H7 (cell line): ENCODE measurements around a stretch of chrX.

DNA sequence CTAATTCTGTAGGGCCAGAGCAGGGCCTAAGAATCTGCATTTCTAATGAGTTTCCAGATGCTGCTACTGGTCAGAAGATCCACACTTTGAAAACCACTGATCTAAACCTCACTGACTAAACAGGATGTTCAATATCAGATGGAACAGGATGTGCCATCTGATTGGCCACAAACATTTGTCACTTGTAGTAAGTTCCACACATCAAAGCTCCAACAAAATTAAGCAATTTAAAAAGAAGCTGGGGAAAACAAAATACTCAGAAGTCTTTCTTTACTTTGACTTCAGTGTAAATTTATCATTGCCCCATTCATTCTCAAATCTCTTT, 14.3 kb downstream of the CASK start:
- RAMPAGE, long total RNA, result no peak

- RAMPAGE, long total RNA, result no peak
These were observed 1.4 kb downstream of the CASK start for GRCh38 chrX:41921964-41922442.

DNA sequence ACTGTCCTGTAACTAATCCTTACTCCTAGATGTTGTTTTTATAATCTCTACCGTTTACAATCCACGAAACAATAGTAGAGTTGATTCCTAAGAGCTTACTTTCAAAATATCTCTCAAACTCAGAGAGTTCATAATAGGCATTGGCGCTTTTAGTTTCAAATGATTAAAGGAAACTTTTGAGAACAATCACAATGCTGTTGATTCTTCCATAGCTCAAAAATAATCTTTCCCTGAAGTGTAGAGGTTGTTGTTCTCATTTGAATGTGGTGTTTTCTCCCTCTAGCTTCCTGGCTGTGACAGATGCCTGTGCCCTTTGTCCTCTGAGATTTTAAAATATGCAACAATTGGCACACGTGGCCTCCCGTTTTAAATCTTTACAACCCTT, 22.7 kb upstream of the CASK start:
- RAMPAGE, long total RNA, result no peak

DNA sequence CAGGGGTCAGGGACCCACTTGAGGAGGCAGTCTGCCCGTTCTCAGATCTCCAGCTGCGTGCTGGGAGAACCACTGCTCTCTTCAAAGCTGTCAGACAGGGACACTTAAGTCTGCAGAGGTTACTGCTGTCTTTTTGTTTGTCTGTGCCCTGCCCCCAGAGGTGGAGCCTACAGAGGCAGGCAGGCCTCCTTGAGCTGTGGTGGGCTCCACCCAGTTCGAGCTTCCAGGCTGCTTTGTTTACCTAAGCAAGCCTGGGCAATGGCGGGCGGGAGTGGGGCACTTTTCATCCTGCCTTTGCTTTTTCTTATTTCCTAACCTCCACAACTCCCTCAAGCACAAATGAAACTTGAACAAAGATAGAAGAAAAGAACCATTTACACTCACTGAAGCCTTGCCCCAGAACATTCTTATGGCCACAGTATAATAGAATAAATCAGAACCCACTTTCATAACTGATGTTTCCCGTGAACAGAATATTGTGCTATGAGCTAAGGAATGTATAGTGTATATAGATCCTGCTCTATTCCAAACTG, 344.5 kb upstream of the MAOA start:
- RAMPAGE, long total RNA, result no peak

DNA sequence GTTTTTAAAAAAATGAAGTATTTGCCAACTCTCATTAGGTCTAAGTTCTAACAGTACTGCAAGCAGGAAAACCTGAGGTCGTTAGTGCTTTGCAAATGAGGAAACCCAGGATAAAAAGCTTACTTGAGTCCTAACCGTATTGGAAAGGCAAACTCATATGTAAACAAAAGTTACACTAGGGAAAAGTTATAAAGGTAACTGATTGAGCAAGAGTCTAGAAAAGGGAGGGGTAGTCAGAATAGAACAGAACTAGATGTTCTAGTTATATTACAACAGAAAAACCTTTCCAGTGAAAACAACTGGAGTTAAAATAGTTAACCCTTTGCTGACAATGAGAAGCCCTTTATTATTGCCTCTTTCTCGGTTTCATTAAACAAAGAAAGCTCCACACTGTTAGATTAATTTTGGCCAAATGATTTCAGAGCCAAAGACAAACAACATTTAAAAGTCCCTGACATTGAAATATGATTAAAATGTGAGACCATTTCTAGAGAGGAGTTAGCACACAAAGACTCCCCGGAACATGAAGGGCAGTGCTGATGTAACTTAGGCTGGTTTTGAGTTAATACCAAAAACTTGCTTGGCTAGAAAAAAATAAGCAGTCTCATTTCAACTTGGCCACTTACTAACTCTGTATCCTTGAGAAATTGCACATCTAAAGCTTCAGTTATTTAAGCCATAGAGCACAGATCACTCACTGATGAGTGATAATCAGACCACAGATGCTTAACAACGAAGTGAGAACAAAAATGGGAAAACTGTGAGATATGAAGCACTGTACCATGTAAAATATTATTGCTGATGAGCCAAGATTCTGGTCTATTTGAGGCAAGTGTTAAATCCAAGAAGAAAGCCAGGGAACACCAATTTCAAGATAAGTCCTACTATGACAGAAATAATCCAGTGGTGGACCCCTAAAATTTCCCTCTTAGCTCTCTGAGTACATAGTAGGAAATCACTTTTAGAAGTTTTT, 66.1 kb upstream of the MAOA start:
- RAMPAGE, long total RNA, result no peak

- RAMPAGE, long total RNA, result no peak
These were observed 43.5 kb downstream of the MAOB start for GRCh38 chrX:43838666-43839211.

DNA sequence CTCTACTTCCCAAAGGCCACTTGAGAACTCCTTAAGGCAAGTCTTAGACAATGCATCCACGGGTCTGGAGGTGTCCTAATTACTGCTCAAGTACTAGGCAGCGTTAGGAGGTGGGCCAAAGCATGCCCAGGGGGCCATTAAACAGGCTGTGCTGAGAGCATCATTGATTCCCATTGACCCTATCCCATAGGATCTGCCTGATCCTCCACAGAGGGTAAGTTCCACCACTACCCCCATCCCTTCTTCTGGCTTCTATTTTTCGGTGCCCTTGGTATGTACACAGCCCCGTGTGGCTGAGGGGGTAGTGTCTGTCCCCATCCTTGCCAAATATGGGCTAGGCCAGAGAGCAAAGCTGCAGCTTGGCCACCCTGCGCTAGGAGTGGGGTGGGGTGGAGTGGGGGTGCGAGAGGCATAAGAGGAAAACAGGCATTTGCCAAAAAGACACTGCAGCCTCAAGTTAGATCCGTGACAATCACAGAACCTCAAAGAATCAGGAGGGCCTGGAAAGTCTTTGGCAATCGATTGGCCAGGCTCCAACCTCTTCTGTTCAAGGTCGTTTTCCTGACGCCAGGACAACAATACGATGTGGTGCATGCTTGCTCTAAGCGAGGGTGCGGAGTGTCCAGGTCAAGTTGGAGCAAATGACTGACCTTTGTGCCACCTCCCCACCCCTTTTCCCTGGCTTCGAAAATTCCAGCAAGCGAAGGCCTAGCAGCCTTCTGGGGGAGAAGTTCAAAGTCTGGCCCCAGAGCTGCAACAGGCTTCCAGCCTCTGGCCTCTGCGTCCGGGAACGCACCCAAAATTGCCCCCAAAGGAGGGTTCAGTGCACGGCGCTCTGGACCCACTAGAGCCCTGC, 749 bp downstream of the MAOB start:
- RAMPAGE, long total RNA, result no peak

DNA sequence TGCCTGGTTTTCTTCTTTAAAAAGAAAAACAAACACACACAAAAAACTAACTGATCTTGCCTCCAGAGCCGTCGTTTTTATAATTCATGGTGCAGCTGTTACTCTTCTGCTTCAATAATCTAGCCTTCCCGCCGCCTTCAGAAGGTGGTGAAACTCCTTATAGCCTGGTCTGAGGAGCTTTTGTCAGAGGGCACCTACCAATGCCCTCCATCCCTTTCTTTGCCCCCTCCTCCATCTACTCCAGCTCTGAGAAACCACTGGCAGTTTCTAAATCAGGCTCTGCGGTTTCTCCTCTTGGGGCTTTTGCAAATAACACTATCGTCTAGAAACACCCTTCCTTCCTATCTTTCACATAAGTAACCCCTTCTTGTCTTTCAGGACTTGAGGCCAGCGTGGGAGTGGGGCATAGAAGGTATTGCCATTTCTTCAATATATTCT, 1.1 kb upstream of the EFHC2 start:
- RAMPAGE, long total RNA, result no peak

DNA sequence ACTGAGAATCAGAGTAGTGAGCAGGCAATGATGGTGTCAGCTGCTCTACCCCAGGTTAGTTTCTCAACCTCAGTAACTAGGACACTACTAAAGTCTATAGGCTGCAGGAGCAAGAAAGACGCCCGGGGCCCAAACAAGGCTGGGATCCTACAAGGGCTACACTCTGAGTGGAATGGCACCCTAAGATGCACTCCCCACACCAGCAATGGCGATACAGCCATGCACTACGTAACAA, 23.5 kb upstream of the EFHC2 start:
- RAMPAGE, long total RNA, result no peak

DNA sequence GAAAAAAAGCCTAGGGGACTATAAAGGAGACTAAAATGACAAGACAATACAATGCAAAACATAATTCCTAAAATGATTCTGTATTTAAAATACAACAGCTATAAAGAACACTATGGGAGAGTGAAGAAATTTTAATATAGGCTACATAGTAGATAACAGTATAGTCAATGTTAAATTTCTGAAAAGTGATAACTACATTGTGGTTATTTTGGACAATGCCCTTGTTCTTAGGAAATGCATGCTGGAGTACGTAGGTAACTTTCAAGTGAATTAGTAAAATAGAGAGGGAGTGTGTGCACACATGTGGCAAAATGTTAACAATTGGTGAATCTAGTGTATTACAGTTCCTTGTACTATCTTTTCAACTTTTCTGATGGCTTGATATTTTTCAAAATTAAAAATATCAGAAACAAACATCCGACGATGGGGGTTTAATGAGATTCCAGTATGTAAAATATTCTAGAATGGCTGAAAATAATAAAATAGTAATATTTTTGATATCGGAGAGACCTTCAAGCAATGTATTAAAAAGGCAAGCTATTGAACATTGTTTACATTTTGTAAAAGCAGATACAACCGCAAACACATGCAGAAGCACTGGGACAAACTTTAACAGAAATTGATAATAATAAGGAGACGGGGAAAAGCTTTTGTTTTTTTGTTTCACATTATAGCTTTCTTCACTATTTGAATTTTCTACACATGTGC, 55.2 kb downstream of the KDM6A start:
- RAMPAGE, long total RNA, result no peak

DNA sequence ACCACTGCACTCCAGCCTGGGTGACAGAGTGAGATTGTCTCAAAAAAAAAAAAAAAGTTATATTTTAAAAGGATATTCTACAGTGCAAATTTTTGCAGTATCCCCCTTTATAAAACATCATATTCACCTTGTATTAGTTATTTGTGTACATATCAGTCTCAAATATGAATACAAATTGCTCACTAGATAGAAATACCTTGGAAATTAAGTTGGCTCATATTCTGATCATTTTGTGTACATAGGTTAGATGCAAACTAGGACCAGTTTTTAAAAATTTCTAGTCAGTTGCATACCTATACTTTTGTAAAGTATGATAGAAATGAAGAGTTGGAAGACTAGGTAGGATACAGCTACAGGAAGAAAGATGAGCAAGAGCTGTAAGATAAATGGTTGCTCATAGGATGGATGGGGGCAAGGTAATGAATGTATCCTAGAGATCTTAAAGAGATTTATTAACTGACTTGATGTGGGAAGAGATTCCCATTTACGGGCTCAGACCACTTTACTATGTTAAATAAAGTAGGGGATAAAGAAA, 156.6 kb downstream of the KDM6A start:
- RAMPAGE, long total RNA, result no peak

DNA sequence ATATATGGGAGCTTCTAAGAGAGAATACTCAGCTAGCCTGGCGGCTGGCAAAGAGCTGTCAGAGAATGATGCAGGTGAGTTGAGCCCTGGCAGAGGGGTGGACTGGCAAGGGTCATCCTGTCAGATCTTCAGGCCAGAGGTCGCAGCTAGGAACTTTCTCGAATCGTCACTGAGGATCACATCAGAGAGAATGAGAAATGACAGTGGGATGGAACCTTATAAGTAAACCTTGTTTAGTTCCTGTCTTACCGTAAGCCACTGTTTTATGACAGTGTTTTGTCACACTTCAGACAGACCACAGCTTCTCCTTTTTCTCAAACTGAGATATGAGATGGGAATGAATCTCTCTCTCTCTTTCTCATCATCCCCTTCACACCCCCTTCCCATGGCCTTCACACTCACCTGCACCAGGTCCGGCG, 9.3 kb downstream of the DIPK2B start:
- RAMPAGE, long total RNA, result no peak

DNA sequence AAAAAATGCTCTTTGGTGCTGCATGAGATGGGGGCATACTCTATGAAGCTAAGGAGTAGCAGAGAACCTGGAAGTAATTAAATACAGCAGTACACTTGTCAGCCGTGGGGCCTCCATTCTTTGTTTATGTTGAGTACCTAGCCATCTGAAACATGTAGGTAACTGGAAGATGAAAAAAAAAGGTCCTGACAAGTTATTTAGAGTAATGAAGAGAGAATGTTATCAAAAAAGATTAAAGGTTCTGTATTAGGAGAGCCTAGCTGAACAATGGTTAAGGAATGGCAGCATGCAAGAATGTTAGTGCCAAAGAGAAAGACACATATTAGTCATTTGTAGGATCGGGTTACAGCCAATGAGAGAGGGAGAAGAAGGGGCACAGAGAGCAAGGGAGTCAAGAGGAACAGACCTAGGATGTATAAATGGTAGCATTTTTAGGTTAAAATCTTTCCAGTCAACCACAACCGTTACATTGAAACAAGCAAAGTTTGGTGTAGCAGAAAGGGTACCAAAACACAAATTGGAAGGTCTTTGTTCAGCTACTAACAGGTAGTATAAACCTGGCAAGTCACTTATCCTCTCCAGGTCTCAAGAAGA, 316.7 kb upstream of the DIPK2B start:
- RAMPAGE, long total RNA, result no peak

- RAMPAGE, long total RNA, result no peak
These were observed 542.3 kb upstream of the DIPK2B start for GRCh38 chrX:45743062-45743339.

- RAMPAGE, long total RNA, result no peak
These were observed 571.0 kb upstream of the DIPK2B start for GRCh38 chrX:45771594-45772190.

DNA sequence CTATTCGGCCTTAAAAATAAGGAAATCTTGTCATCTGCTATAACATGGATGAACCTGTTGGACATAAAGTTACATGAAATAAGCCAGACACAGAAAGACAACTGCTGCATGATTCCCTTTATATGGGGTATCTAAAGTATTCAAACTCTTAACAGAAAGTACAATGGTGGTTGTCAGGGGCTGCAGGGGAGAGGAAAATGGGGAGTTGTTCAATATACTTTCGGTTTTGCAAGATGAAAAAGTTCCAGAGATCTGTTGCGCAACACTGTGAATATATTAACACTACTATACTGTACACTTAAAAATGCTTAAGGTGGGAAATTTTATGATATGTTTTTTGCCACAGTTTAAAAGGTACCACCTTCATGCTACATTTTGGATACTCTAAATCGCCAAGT, 606.9 kb upstream of the DIPK2B start:
- RAMPAGE, long total RNA, result no peak

GRCh38 chrX:46325155-46325969, 121.7 kb upstream of the KRBOX4 start:
- RAMPAGE, long total RNA, result no peak

DNA sequence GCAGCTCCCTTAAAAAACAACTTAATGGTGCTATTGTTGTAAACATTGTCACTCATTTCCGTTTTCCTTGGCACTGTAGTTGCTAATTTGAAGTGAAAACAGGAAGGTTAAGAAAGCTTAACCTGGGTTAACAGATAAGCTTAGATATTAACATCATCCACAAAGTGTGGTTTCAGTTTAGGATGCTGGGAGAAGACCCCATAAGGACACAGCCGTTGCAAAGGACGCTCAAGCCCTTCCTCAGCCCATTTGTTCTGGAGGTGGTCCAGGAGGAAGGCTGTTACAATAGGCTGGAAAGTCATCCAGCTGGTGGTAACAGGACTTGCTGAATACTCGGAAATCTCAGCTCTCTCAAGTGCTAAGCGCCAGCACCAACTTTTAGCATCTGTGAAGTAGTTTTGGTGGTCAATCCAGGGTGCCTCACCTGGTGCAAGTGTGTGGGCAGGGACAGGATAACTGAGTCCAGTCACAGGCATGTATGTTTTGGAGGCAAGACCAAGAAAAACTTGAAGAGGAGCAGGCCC, 14.2 kb downstream of the CHST7 start:
- RAMPAGE, long total RNA, result no peak

DNA sequence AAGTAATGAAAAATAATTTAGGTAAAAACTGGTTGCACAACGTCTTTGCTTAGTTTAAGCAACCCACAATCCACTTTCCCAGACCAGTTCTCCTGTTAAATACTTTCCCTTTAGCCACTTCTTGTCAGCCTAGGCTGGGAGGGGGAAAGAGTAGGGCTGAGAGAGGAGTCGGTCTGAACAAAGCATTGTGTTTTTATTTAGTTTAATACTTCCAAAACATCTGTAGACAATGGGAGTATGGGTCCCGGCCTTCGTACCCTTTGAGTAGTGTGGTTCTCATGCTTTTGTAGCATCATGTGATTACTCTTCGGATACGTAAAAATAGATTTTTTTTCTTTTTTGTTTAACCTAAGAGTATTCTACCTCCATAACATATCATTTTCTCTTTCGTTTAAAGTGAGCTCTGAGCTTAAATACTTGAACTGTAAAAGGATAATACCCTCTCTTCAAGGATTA, 1.9 kb downstream of the JADE3 start:
- RAMPAGE, long total RNA, result no peak

- RAMPAGE, long total RNA, result no peak
These were observed 2.5 kb downstream of the RGN start for GRCh38 chrX:47080618-47081210.